Cytotoxic T cell (primary cell): ENCODE results near the genes DAB2IP, TTLL11, LHX6 and MRRF.

DNA sequence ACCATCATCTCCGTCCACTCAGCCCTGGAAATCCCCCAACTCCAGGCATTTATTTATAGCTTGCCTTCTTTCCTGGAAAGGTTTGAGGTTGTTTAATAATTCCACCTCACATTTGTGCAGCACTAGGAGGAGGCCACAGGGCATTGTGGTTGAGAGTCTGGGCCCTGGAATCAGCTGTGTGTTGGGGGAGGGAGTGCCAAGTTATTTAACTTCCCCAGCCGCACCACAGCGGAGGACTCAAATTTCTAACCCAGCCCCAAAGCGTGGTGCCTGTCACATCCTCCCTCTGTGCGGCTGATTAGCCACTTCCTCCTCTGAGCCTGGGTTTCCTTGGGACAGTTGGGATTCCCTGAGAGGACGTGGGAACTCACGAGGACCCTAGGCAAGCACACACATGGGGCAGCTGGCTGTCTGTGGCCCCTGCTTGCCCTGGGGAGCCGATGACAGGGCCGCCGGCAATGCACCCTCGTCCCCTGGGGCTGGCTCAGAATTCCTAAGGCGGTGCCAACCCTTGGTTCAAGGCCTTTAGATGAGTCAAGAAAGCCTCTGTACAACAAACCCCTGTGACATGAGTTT is 58.3 kb upstream of the GGTA1 start:
- PRO-cap, 2 experiments: no peak in any of the 2 experiments

- PRO-cap, 2 experiments: no peak in any of the 2 experiments
Observed at GRCh38 chr9:121651159-121652132, at the start of gene DAB2IP. TSS of gene DAB2IP (plus strand) at chr9:121651634.

DNA sequence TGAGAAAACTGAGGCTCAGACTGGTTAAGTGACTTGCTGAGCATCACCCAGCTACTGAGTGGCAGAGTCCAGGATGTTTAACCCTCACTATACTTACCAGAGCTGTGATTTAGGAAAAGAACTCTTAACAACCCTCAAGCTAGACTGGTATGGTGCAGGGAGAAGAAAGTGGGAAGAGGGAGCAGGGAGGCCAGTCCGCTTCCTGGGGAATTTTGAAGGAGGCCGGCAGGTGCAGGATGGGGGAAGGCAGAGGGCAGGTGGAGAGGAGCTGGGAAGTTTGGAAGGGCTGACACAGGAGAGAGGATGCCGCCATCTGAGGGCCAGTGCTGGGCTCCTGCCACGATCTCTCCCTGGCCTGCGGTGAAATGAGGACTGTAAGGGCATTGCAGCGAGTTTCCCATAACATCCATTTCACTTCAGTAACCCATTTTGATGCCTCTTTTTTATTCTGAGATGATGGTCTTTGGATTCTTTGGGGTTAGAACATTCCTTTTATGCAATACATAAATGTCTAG is 8.9 kb downstream of the DAB2IP start:
- PRO-cap, 2 experiments: no peak in any of the 2 experiments

GRCh38 chr9:121692514-121693126 is 41.2 kb downstream of the DAB2IP start:
- PRO-cap, 2 experiments: no peak in any of the 2 experiments

- PRO-cap, 2 experiments: no peak in any of the 2 experiments
Observed at GRCh38 chr9:121698830-121699657, 47.6 kb downstream of the DAB2IP start.

DNA sequence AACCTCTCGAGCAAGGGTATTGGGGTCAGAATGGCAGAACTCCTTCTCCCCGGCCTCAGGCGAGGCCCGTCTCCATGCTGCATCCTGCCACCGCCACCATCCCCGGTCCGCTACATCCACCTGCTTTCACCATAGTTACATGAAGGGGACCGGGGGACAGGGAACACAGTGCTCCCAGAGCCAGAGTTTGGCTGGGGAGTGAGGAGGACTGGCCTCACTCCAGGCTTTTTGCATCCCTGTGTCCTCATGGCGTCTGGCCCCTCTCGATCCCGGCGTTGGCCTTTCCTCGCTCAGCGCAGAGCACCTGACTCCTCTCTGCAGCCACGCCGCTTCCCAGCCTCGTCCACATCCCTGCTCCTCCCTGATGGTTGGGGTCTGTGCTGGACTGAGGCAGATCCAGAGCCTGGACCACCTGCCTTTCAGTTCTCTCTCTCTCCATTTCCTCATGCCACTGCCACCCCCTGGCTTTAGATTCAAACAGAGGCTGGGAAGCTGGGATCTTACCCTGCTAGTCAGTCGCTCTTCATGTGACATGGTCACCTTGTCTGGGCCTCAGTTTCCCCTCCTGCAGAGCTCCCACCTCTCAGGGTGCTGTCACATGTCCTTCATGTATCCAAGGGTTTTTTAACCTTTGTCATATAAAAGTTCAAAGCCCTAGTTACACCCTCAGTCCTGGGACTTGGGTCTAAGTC is 124.0 kb downstream of the DAB2IP start:
- PRO-cap, 2 experiments: peak in 1 of 2 experiments; most common plus-strand start position 511 of the sequence (in 1)

- PRO-cap, 2 experiments: no peak in any of the 2 experiments
Observed at GRCh38 chr9:121784381-121785371, 133.2 kb downstream of the DAB2IP start.

DNA sequence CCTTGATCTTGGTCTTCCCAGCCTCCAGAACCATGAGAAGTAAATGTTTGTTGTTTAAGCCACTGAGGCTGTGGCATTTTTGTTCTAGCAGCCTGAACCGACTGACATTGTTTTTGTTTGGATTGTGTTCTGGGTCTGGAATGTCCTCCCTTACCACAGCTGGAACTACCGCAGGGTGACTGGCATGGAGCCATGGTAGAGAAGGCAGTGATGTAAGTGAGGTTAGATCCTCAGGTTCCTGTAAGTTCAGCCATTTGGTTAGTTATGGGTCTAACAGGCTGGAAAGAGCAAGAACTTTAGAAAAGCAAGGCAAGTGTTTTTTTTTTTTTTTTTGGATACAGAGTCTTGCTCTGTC is 209.3 kb downstream of the DAB2IP start:
- PRO-cap, 2 experiments: no peak in any of the 2 experiments

DNA sequence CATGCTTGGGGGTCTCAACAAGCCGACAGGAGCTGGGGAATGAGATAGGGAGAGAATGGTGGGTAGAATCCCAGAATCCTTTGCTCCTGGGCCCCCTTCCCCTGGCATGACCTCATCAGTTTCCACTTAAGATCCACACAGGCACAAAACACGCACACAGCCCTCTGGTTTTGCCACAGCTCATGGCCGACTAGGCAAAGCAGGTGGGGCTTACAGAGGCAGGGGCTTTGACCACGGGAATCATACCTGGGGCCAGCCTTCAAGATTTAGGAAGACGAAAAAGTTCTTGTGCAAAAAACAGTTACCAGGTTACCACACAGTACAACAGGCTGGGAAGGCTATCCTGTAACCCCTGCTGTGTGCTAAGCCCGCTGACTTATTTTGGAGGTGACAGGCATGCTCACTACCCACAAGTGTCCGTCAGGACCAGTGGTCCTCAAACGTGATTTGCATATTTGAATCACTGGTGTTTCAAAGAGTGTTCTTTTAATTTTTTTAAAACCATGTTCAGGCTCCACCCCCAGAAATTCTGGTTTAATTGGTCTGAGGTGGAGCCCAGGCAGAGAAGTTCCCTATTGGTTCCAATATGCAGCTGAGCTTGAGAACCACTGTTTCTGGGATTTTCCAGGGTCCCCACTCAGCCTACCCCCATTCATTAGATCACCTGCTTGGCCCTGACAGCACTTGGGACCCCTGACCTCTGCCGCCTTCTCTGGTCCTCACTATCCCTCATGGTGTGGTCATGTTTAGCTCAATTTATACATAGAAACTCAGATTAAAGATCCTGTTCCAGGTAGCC is 146.7 kb downstream of the TTLL11 start:
- PRO-cap, 2 experiments: no peak in any of the 2 experiments

- PRO-cap, 2 experiments: no peak in any of the 2 experiments
Observed at GRCh38 chr9:121985952-121986442, 107.1 kb downstream of the TTLL11 start.

DNA sequence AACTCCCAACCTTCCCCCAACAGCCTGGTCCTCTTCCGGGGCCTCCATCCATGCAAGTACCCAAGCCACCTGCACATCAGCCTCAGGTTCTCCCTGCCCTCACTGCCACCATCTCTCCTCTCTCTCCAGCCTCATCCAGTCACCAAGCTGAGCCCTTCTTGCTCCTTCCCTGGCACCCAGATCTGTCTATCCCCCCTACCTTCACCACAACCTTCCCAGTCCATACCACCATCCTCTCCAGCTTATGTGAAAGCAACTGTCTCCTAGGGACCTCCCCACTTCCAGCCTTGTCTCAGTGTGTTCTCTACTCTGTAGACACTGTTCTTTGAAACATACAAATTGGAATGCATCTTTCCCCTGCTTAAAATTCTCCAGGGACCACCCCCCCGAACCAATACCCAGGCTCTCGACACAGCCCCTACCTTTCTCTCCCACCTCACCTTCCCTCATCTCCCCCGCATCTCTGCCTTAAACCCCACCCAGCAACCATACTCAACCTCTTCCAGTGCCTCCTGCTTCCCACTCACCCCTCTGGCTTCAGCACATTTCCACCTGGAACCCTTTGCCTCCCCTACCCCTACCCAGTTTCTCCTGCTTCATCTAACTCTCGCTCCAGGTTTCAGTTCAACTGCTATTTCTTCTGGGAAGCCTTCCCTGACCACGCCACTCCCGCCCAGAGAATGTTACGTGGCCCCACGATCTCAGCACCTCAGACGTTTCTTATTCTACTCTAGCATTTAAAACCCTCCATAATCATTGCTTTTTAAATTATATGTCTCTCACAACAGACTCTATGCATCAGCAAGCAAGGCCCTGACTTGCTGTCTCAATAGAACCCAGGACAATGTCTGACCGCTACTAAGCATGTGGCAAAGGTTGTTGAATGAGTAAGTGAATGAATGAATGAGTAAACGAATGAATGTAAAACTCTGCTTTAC is 104.9 kb downstream of the TTLL11 start:
- PRO-cap, 2 experiments: no peak in any of the 2 experiments

DNA sequence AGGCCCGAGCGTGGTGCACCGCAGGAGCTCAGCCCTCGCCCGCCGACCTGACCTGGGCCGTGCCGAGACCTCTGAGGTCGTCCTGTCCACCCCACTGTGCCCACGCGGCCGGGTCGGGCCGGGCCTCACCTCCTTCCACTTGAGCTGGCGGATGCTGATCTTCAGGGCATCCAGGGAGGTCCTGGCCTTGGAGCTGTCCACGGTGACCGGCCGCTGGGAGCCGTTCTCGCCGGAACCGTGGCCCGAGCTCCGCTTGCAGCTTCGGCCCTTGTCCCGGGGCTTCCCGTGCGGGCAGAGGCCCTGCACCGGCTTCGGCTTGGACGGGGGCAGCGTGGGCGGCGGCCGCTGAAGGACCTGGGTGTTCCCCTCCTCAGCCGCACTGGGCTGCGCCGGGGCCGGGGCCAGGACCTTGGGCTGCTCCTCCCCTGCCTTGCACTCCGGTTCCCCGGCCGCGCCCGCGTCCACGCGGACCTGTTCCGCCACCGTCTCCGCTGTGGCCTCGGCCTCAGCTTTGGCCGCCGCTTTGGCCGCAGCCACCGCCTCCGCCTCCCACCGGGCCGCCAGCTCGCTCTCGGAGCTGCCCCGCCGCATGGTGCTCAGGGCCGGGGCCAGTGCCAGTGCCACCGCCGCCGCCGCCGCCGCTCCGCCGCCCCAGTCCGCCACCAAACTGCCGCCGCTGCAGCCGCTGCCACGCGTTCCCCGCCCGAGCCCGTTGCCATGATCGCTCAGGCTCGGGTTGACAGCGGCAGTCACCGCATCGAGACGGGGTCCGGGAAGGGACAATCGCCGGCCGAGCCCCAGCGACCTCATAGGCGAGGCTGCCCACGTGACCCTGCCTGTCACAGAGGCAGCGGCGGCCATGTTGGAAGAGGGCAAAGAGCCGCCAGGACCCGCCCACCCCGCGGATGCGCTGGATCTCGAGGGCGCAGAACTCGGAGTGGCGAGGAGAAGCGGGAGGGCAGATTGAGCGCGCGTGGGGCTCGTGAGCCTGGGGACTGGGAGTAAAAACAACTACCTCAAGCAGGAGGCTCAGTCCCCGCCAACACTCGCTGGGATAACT is at the start of gene TTLL11:
Gene TTLL11, minus strand, starts transcription at position 751 of the 1,060 bp plus-strand sequence.
- PRO-cap, 2 experiments: peak in 2 of 2 experiments; most common plus-strand start position 926 of the sequence (in 2); most common minus-strand start position 723 of the sequence (in 2)

DNA sequence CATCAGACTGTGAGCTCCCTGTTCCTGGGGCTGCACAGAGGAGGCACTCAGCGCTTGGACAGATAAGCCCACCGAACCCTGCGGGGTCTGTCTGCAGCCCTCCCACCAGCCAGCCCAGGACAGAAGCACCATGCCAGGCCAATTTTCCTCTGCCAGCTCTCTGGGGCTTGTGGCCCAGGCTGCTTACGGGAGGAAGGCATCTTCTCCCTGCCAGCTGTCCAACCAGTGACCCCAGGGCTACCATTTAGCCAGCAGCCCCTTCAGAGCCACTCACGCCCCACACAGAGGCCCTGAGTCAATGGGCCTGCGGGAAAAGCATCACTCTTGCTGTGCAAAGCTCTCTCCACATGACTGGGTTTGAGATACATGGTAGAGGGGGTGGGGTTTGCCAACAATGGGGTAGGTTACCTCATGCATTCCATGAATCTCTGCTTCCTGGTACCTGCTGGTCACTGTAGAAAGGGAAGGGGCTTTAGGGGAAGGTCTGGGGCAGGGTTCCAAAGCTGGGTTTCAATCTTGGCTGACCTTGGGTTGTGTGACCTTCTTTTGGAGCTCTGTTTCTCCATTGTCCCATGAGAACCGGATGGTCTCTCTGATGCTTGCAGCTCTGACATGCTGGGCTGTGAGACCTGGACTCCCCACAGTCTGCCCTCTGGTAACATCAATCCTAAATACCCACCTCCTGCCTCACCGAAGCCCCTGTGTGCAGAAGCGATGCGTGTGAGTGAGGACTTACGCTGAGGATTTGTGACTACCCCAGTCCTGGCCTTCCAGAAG is 22.9 kb upstream of the TTLL11 start:
- PRO-cap, 2 experiments: no peak in any of the 2 experiments

GRCh38 chr9:122228592-122229412 is at the start of gene LHX6:
TSS of gene LHX6 (minus strand) at chr9:122228957.
- PRO-cap, 2 experiments: no peak in any of the 2 experiments

DNA sequence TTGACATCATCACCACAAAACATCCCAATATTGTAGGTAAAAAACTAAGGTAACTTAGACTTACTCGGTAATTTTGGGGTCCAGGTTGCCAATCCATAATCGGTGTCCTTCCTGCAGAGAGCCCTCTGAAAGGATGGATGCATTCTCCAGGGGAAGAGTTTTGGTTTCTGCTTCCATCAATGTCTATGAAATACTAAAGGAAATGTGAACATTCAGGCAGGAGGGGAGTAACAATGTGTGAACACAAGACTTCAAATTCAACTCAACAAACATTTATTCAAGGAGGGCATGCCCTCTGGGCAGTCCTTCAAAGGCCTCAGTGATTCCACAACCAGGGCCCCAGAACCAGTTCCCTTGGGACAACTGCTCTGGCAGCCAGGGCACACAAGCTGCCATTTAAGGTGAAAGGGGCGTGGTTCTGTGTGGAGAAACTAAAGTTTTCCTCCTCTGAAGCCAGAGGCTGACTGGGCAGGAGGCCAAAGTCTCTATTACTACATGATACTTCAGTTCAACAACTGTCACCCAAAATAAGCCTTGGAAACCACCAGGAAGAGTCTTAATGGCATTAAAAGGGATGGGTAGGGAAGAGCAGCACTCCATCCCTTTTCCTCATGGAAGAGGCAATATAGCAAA is 3.2 kb downstream of the RBM18 start:
- PRO-cap, 2 experiments: no peak in any of the 2 experiments

DNA sequence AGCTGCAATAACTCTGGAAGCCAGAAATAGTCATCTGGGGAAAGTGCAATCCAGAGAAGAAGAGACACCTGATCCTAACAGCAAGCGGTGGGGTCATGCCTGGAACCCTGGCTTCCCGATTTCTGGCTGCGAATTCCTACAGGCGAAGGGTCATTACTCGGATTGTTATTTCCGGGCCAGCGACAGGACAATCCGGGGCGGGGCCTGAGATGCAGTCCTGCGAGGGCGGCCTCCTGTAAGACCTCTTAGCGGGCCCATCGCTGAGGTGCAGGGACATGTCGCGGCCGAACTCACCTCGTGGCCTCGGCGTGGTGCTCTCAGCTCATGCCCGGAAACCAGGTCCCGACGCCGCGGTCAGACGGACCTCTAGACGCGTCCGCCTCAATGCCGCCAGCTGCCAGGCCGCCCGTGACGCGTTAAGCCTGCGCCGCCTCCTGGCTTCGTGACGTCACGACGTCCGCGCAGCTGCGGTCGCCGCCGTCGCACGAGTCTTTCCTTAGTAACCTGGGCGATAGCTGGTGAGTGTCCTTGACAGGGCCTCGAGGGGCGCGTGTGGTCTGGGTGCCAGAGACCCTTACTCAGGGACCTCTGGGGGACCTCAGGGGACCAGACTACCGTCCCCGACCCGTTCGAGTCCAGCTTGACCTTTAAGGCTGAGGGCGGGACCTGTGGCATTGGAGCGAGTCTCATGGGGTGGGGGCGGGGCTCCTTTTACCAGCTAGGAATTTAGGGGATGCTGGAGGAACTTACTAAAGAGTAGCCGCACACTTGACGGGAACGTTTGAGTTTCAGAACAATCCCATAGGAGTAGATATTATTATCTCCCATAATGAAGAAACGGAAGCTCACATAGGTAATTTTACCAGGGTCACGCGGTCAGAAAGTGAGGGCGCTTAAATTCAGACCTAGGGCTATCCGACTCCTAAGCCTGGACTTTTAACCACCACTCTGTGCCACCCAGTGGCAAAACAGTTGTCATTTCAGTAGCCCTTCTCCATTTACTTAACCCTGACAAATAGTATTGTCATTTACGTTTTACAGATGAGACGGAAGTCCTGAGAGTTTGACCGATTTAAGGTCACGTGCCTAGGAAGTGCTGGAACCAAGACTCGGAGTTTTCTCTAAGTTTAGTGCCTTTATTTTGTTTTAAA is at the start of gene MRRF:
Gene MRRF, plus strand, starts transcription at position 462 of the 1,151 bp plus-strand sequence.
- PRO-cap, 2 experiments: peak in 2 of 2 experiments; most common plus-strand start position 499 of the sequence (in 2); most common minus-strand start position 974 of the sequence (in 2)

DNA sequence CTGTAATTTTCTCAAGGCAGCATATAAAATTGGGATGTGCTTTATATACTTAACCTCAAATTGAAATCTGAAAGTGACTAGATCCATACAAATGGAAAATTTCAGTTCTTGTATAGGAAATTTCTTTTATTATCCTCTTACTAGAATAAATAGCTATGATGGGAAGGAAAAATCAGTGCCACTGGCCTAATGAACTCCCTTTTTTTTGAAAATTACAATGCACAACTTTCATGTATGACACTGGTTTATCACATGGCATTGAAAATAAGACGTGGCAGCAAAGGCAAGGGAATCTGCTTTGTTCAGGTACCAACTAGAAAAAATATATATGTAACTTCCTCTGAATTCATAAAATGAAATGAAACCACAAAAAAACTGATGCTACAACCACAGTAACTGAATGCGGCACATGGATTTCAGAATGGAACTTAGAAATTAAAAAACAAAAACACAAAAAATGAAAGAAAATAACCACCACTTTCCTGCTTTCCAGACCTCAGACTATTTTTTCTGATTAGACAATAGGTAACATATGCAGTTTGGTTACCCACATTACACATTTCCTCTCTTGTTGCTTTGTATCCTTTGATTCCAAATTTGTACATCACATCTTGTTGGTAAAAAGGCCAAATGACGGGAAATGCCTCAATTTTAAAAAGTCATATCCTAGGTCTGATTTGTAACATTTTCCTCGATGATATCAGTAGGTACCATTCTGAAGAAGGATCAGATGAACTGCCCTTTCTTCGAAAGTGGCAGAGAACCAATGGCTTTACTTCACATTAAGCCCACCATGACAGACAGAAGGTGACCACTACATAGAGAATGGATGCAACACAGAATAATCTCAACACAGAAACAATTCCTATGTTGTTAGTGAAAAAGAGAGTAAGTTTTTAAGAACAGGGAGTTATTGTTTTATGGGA is 18.0 kb upstream of the PDCL start:
- PRO-cap, 2 experiments: no peak in any of the 2 experiments

DNA sequence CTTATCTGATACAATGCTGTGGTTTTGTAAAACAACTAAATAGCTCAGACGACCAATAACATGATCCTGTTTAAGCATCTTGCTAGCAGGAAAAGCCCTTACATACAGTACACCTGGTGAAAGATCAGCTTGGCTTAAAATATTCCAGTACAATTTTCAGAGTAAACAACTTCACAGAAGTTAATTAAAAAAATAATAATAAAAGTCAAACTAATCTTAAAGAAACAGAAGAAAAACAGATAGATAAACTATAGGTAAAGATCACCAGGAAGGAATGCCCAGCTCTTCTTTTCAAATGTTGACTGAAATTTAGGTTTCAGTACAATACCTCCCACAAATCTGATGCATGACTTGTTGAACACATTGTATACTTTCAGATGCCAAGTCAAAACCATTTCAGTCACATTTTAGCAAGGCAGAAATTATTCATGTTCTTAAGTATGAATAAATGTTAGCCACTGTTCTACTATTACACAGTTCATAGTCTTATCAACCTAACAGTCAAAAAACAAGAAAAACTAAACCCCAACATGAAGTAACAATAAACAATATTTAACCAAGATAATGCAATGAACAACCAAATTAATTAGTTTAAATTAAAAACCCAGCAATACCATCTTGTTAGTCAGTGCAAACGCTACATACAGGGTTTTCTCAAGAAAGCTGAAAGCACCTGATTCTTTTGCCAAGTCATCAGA is 19.8 kb upstream of the PDCL start:
- PRO-cap, 2 experiments: no peak in any of the 2 experiments

DNA sequence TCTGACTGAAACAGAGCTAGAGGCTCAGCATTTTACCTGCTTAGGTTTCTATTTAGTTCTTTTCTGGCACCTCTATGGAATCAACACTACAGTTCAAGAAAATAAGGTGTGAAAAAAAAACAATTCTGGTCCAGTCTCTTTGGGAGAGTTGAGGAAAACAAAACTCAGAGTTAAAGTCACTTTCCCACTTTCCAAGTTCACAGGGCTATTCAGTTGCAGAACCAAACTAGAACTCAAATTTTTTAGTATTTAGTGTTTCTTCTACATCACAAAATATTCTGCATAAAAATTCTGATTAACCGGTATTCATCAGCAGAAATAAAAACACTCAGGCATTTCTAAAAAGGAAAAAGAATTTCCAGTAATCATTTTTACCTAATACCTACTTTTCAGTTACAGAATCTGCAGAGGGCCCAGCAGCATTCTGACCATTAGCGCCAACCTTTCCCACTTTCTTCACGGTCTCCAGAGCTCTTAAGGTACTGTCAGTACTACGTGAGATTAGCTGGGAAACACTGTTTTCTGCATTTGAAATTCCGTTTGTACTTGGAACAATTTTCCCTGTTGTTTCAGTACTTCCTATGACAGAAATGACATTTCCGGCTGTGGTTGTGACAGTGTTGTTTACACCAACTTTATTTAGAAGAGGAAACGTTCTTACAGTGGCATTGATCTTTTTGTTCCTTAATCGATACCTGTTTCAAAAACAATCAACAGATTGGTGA is 36.7 kb upstream of the PDCL start:
- PRO-cap, 2 experiments: peak in 1 of 2 experiments; most common minus-strand start position 422 of the sequence (in 1)

DNA sequence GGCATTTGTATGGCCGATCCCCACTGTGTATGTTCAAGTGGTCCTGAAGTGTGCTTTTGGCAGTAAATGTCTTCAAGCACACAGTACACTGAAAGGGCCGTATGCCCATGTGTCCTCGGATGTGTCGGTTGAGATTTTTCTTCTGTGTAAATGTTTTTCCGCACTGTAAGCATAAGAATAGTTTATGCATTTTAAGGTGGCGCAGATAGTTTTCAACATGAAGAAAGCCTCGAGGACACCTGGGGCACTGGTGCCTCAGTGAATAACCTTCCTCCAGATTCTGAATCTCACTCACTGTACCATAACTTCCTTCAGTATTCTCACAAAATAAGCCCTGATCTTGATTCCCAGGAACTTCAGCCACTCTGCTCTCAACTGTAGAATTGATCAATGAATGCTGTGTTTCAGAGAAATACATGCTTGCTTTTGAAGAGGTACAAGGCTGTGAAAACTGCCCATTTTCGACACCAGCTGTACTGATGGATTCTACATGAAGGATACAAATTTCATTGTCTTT is 2.1 kb downstream of the ZBTB6 start:
- PRO-cap, 2 experiments: no peak in any of the 2 experiments